Metastatic Breast Carcinoma in the Ovary (tissue), 3 donors: ENCODE results near the genes ENTPD8, PNPLA7 and ZMYND19.

DNA sequence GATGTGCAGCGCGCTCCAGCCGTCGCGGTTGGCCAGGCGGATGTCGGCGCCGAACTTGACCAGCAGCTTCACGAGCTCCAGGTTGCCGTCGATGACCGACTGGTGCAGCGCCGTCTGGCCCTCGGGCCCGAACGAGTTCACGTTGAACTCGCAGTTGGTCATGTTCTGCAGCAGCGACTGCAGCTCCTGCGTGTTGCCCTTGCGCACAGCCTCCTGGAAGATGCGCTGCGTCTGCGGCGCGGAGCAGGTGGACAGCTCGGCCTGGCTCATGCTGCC is 474 bp downstream of the NRARP start:
- PRO-cap, 3 experiments: no peak in any of the 3 experiments

GRCh38 chr9:137387060-137387663 is 35.8 kb downstream of the EXD3 start:
- PRO-cap, 3 experiments: no peak in any of the 3 experiments

- PRO-cap, 3 experiments: peak in 2 of 3 experiments; most common minus-strand start chr9:137441357 (in 2)
These were observed at the start of gene ENTPD8 for GRCh38 chr9:137441179-137442148. TSS of gene ENTPD8 (minus strand) at chr9:137441357.

DNA sequence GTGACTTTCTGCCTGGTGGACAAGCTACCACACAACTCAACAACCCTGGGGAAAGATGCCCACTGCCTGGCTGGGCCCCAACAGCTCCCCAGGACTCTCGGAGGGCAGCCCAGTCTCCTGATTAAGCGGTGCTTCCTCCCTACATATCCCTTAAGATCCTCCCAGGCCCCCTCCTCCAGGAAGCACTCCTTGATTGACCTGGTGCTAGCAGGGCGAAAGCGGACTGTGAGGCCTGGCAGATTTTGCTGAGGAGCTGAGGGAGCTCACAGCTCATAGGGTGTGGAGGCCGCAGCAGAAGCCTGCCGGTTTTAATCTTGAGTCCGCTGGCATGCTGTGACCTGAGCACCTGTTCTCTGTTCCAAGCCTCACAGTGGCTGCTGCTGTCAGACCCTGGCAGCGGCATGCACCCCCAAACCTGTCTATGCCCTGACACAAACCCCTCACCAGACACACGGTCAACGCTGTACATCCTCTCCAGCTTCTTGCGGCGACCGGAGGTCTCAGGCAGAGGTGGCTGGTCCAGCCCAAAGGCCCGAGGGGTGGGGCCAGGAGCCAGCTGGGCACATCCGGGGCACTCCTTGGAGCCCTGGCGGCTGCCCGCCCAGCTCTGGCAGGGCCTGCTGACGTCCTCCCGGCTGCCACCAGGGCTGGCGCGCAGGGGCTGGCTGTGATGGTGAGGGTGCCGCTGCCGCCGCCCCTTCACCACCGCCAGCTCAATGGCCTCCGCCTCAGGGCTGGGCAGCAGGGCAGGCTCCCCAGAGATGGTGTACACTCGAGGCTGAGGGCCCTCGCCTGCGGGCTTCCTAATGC is 2.0 kb downstream of the NSMF start:
- PRO-cap, 3 experiments: no peak in any of the 3 experiments

DNA sequence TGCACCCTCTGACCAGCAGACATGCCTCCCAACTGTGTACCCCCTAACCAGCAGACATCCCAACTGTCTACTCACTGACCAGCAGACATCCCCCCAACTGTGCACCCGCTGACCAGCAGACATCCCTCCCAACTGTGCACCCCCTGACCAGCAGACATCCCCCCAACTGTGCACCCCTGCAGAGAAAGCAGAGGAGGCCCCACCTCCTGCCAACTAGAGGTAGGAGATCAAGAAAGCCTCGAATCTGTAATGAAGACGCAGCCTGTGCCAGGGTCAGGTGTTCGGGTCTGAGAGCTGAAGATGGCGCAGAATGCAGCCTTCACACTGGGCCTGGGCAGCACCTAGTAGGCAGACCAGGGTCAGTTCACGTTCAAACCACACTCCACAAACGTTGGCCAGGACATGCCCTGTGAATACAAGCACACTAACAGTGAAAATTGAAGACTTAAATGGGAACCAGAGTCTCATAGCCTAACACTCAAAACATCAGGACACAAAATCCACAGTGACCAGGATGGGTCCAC is 29.9 kb upstream of the NSMF start:
- PRO-cap, 3 experiments: peak in 1 of 3 experiments; most common plus-strand start position 290 of the sequence (in 1)

- PRO-cap, 3 experiments: peak in 3 of 3 experiments; most common plus-strand start chr9:137550491 (in 3); most common minus-strand start chr9:137550384 (in 3)
These were observed at the start of gene PNPLA7 for GRCh38 chr9:137549656-137550647. TSS of gene PNPLA7 (minus strand) at chr9:137550402.

DNA sequence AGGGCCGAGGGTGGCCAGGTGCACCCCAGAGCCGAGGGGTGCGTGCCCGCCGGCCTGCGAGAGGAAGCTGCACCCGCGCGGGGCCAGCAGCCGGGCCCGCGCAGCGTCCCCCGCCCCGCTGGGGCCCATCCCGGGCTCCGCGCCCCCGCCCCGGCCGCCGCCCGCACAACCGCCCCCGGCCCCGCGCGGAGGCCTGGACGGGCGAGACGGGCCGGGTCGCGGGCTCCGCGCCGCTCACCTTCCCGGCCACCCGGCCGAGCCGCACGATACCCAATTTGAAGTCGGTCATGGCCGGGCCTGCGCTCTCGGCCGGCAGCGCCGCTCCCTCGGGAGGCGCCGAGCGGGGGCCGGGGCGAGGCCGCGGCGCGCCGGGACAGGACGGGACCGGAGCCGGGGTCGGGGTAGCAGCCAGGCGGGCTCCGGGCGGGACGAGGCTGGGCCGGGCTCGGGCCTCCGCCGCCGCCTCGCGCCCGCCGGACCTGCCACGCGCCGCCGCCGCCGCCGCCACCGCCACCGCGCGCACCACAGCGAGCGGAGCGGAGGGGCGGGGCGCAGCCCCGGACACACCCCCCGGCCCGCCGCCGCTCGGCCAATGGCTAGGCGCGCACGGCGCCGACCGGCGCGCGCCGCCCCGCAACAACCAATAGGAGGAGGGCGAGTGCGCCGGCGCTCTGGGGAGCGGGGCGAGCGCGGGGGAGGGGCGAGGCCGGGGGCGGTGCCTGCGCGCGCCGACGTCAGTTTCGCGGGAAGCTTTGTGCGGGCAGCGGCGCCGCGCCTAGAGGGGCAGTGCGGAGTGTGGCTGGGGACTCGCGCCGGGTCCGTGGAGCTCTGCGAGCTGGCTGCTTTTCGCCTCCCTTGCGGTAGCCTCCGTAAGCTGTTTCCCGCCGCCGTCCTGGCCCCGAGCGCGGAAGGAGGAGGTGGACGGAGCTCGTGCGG is at the start of gene ZMYND19:
Gene ZMYND19 (minus strand): TSS at position 538 of the 936 bp plus-strand sequence.
- PRO-cap, 3 experiments: peak in 3 of 3 experiments; most common plus-strand start position 737 of the sequence (in 3); most common minus-strand start position 517 of the sequence (in 1)

DNA sequence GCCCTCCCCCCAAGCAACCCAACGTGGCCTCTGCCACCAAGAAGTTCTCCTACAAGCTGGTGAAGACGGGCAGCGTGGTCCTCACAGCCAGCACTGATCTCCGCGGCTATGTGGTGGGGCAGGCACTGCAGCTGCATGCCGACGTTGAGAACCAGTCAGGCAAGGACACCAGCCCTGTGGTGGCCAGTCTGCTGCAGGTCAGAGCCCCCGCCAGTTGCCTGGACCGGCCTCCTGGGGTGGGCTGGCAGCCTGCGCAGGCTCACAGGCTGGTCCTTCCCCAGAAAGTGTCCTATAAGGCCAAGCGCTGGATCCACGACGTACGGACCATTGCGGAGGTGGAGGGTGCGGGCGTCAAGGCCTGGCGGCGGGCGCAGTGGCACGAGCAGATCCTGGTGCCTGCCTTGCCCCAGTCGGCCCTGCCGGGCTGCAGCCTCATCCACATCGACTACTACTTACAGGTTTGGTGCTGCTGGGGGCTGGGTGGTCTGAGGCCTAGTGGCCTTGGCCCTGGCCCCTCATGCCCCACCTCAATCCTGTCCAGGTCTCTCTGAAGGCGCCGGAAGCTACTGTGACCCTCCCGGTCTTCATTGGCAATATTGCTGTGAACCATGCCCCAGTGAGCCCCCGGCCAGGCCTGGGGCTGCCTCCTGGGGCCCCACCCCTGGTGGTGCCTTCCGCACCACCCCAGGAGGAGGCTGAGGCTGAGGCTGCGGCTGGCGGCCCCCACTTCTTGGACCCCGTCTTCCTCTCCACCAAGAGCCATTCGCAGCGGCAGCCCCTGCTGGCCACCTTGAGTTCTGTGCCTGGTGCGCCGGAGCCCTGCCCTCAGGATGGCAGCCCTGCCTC is 4.6 kb upstream of the EHMT1 start:
- PRO-cap, 3 experiments: no peak in any of the 3 experiments

DNA sequence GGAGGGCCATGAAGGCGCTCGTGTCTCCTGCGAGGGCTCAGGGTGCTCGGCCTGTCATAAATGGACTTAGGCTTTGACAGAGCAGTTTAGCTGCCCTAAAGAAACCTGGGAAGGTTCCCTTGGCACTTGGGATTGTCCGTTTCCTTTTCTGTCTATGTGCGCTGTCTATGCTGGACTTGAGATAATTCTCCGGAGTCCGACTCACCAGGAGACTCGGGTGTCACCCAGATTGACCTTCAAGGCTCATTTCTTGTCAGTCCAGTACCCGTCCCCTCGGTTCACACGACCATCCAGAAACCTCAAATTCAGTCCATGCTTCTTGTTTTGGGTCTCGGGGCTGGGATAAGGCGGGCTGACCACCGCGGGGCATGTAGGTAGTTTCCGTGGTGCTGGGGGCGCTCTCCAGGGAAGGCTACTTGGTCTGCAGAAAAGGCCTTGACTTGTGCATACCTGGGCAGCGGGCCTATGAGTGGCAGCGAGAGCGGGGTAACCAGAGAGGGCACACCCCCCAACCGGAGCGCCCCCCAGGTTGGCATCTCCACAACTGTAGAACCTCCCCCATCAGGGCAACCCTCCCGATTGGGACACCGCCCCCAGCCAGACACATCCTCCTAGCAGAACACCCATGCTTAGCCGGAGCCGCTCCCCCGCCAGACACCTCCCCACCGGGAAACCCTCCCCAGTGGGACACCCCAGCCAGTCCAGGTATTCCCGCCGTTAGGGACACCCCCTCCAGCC is 907 bp upstream of the EHMT1 start:
- PRO-cap, 3 experiments: no peak in any of the 3 experiments

GRCh38 chr9:137621085-137621384 is 2.2 kb downstream of the EHMT1 start:
- PRO-cap, 3 experiments: no peak in any of the 3 experiments

GRCh38 chr9:137631948-137632653 is 13.3 kb downstream of the EHMT1 start:
- PRO-cap, 3 experiments: no peak in any of the 3 experiments

DNA sequence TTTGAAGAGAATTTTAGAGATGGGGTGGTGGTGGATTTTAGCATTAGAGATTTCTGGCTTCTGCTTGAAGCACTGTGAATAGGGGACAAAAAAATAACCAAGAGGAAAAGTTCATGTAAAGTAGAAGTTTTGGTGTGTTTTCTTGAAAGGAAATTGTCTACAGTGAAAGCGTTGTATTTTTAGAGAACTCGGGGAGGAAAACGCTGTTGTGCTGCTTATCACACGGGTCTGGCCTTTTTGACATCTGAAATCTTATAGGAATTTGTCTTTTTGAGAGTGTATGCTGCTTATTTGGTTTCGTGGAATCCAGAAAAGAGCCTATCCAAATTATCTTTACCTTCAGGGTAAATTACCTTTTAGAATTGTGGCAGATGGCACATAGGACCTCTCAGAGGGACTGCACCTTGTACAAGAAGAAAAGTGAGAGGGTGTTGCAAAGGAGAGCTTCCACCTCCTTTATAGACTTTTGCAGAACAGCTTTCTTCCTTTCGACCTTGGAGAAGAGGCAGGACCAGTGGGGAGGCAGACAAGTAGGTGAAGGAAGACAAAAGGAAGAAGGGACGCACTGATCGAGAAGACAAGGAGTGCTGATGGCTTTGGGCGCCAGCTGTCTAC is 48.9 kb downstream of the EHMT1 start:
- PRO-cap, 3 experiments: no peak in any of the 3 experiments

DNA sequence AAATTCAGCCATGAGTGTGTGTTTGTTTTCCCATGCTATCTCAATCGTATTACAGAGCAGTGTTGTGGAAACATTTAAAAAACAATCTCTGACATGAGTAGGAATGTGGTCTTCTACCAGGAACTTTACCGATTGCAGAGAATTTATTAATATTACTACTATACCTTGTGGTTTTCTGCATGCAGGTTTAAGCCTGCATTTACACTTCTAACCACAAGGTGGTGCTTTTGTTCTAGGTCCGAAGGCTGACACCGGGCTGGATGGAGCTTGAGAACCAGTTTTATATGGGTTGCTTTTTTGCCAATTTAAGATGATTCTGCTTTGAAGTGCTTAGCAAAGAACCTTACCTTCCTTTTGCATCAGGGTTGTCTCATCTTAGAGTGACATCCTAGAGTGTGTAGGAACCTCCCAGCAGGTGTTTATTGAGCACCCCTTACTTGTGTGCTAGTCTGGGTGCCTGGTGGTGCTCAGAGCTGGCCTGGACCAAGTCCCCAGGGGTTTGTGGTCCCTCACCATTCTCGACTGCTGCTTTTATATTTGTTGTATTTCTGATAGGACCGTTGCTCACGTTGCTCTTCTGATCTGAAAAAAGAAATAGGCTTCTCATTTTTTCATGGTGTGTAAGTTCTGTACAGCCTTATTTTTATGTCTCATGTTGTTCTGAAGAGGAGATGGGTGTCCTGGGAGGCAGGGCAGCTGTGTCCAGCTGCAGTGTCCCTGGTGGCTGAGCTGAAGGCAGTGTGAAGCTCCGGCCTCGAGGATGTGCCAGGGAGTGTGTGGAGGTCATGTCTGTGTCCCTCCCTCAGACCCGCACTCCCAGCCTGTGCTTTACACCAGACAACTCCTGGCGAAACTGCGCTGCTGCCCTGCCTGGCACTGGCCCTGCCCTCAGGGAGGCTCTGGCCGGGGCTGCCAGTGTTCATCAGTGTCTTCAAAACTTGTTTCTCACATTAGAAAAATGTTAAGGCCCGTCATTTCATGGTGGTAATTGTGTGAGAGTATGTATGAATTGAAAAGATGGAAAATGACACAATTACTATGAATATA is 54.3 kb downstream of the EHMT1 start:
- PRO-cap, 3 experiments: no peak in any of the 3 experiments

DNA sequence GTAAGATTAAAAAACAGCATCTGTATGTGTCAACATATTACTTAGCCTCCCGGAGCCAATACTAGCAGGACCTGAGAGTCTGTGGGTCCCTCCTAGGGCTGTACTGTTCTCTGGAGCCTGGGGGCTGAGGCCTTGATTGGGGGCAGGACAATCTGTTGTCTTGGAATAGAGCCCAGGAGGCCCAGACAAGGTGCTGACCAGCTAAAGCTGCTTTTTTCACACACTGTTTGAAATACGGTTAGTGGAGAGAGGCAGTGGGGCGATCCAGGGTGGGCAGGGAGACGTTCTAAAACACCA is 55.0 kb downstream of the EHMT1 start:
- PRO-cap, 3 experiments: no peak in any of the 3 experiments

- PRO-cap, 3 experiments: no peak in any of the 3 experiments
These were observed 97.8 kb downstream of the EHMT1 start for GRCh38 chr9:137716438-137717211.

GRCh38 chr9:137720494-137721388 is 101.9 kb downstream of the EHMT1 start:
- PRO-cap, 3 experiments: no peak in any of the 3 experiments

DNA sequence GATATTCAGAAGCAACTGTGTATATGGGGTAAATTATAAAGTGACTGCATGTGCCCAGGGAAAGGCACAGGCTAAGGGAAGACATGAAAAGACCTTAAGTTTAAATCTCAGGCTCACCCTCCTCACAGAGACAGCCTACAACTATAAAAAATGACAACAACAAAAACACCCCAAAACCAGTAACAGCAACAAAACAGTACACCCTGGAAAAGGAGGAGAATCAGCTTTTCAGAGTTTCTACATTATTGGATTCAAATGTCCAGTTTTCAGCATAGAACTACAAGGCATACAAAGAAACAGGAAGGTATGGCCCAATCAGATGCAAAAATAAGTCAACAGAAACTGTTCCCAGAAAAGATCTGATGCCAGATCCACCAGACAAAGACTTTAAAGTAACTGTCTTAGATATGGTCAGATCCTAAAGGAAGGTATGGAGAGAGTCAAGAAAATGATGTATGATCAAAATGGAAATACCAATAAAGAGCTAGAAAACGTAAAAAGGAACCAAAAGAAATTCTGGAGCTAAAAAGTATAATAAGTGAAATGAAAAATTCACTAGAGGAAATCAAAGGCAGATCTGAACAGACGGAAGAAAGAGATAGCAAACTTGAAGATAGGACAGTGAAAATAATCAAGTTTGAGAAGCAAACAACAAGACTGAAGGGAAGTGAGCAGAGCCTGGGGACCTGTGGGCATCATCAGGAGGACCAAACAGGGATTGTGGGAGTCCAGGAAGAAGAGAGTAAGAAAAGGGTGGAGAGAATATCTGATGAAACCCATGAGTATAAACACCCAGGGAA is 115.2 kb downstream of the EHMT1 start:
- PRO-cap, 3 experiments: no peak in any of the 3 experiments

DNA sequence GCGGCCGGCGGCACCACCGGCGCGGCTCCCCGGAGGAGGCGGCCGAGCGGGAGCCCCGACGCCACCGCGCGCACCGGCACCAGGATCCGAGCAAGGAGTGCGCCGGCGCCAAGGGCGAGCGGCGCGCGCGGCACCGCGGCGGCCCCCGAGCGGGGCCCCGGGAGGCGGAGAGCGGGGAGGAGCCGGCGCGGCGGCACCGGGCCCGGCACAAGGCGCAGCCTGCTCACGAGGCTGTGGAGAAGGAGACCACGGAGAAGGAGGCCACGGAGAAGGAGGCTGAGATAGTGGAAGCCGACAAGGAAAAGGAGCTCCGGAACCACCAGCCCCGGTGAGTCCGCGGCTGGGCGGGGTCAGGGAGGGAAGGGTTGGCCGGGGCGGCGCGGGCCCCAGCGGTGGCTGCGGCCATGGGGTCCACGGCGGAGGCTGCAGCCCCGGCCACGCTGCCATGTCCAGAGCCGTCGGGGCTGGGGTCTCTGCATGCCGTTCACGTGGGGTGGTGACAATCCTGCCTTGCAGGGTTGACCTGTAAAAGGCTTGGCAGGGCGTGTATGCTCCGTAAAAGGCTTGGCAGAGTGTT is 146.0 kb downstream of the CACNA1B start:
- PRO-cap, 3 experiments: no peak in any of the 3 experiments